ENCODE measurements around a stretch of chr5.

DNA sequence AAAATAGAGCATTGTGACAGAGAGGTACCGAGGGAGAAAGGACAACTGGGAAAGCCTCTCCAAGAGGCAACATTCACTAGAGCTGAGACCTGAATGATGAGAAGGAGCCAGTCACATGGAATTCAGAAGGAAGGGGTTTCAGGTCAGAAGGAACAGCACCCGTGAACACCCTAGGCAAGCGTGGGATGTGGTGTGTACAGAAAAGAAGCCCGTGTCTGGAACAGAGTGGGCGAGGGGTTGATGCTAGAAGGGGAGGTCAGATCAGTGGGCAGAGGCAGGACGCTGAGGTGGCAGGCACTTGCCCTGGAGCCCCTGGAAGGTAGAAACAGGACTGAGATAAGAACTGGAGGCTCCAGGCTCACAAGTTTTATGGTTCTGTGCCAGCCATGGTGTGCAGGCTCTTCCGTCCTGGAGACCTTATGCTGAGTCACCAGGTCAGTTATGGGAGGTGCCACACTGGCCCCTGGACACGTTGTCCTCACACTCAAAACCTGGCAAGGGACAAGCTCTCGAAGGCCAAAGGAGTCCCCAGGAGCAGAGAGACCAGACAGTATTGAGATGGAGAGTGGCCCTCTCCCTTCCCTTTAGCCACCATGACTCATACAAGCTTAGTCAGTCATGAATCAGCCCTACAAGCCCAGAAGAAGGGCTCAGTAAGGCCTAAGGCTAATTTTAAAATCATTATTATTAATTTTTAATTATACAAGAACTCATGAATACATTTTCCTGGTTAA lies 7.0 kb upstream of the ABLIM3 start:
- RRBS = no CpG with 5 or more reads among the region's 9 CpGs

DNA sequence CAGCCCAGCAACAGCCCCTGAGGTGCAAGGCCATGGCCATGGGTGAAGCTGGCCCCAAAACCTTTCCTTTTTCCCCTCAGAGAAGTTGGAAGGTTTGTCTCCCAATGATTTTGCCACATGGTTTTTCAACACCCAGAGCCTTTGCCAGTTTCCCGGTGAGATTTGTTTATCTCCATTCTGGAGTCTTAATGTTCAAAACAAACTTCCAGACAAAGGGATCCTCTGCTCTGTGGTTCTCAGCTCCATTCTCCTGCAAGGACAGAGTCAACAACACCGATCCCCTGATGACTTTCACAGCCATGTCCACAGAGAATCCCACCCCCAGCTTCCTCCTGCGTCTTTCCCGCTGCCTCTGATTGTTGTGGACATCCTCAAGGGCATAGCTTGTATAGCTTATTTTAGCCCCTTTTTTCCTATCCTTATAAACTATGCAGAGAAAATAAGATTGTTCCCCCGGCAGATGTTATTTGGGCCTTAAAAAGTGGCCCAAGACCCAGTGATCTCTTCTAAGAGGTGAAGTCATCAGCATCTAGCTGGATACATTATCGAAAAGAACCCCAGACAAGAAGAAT lies 3.1 kb upstream of the ABLIM3 start:
- RRBS = no CpG with 5 or more reads among the region's 6 CpGs

- RRBS = no CpG with 5 or more reads among the region's 8 CpGs
Measured at GRCh38 chr5:149177804-149178479, 36.6 kb downstream of the ABLIM3 start.

DNA sequence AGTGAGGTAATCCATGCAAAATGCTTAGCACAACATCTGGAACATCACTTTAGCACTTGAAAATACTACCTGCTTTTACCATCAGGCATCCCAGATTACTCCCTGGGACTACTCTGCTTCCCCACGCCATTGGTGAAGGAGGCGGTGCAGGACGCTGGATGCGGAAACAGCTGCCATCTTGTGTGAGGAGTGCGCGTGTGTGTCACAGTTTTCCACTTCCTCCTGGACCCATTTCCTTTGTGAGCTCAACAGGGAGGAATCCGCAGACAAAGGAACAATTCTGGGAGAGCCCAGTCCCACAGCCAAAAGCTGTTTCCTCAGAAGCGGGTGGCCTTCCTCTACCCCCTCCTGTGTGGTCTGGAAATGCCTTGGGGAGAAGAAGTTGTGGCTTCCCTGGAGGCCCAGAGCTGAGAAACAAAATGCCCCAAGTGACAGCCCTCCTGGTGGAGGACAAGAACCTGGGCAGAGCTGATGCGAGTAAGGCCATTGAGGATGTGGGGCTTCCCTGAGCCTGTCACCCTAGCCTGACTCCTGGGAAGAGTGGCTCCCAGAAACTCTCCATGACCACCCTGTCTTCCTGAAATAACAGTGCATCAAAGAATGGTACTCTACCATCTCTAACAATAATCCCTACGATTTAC lies 16.9 kb downstream of the AFAP1L1 start:
- RRBS = no CpG with 5 or more reads among the region's 10 CpGs

GRCh38 chr5:149298718-149299320 lies 27.2 kb downstream of the AFAP1L1 start:
- RRBS = 38% methylated on average over 1 of the region's 8 CpGs

- RRBS = no CpG with 5 or more reads among the region's 7 CpGs
Measured at GRCh38 chr5:149310884-149311378, 34.4 kb upstream of the GRPEL2 start.

DNA sequence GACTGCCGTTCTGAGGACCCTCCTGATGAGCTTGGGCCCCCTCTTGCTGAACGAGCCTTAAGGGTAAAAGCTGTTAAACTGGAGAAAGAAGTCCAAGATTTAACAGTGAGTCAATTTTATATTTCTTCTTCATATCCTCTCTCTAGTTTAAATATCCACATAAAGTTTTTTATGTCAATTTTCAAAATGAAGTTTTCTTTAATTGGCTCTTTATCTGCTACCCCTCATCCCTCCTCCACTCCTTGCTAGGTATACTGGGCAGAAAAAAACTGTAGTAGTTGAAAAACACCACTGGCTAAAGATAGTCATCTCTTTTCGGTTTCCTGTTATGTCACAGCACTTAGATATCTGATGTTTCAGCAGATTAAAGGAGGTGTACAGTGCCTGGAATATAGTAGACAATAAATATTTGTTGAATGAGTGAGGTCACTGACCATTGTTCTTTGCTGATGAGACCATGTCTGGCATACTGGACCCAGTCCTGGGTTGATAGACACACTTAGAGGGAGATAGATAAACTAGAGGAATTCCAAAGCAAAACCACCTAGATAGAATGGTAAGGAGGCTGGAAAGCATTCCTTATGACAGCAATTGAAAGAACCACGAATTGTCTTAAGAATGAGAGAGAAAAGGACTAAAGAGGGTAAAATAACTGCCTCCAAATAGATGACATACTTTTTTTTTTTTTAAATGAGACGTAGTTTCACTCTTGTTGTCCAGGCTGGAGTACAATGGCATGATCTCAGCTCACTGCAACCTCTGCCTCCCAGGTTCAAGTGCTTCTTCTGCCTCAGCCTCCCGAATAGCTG lies 3.2 kb downstream of the GRPEL2 start:
- RRBS = no CpG with 5 or more reads among the region's 6 CpGs

GRCh38 chr5:149404429-149405156 lies 25.5 kb upstream of the IL17B start:
- RRBS = no CpG with 5 or more reads among the region's 19 CpGs

DNA sequence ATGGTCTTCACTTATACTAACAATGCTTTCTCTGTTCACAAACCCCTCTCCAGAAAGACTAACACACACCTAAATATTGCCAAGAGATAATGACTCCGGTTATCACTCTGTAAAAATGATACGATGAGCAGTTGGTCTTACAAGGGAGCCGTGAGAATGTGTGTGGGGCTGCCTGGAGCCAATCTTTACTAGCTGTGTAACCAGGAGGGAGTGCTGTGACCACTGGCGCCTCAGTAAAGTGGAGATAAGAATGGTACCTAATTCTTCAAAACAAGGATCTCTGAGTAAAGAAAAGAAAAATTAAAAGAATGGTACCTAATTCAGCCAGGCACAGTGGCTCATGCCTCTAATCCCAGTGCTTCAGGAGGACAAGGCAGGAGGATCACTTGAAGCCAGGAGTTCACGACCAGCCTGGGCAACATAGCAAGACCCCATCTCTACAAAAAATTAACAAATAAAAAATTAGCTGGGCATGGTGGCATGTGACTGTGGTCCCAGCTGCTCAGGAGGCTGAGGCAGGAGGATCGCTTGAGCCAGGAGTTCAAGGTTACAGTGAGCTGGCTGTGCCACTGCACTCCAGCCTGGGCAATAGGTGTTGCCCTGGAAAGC lies 40.0 kb upstream of the IL17B start:
- RRBS = no CpG with 5 or more reads among the region's 6 CpGs

- RRBS = no CpG with 5 or more reads among the region's 8 CpGs
Measured at GRCh38 chr5:149422970-149423417, 43.9 kb upstream of the IL17B start.

GRCh38 chr5:149533244-149533641 lies 18.0 kb downstream of the CSNK1A1 start:
- RRBS = no CpG with 5 or more reads among the region's 2 CpGs

GRCh38 chr5:149537291-149537811 lies 13.9 kb downstream of the CSNK1A1 start:
- RRBS = no CpG with 5 or more reads among the region's 4 CpGs

DNA sequence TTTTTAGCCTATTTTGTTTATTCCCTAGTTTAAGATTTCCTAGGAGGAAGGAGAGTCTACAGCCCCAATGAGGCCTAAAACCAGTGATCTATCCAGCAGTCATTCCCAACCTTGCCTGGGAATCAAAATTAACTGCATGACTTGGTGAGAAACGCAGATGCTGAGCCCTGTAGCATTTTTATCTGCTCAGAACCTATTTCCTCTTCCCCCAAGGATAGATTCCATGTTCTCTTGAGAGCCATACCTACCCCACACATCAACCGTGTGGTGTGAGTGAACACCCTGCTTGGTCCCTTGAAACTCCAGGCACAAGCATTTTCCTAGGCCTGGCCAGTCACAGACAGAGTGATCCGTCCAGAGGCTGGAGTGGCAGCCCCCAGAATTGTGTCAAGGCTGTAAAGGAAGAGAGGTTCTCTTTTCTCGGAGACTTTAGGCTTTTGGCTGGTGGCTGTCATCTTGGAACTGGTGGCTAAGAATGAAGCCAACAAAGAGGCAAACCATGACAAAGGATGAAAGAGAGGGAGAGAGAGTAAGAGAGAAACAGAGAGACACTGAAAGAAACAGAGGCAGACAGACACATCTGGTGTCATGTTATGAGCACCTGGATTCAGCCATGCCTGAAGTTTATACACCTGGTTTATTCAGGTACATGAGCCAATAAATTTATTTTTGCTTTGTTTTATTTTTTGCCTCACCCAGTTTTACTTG lies 66.0 kb downstream of the ARHGEF37 start:
- RRBS = no CpG with 5 or more reads among the region's 4 CpGs

- RRBS = no CpG with 5 or more reads among the region's 6 CpGs
Measured at GRCh38 chr5:149823181-149823686, 93.1 kb downstream of the PPARGC1B start.

- RRBS = 79% methylated on average over 5 of the region's 33 CpGs
Measured at GRCh38 chr5:149833016-149833896, 103.1 kb downstream of the PPARGC1B start.

DNA sequence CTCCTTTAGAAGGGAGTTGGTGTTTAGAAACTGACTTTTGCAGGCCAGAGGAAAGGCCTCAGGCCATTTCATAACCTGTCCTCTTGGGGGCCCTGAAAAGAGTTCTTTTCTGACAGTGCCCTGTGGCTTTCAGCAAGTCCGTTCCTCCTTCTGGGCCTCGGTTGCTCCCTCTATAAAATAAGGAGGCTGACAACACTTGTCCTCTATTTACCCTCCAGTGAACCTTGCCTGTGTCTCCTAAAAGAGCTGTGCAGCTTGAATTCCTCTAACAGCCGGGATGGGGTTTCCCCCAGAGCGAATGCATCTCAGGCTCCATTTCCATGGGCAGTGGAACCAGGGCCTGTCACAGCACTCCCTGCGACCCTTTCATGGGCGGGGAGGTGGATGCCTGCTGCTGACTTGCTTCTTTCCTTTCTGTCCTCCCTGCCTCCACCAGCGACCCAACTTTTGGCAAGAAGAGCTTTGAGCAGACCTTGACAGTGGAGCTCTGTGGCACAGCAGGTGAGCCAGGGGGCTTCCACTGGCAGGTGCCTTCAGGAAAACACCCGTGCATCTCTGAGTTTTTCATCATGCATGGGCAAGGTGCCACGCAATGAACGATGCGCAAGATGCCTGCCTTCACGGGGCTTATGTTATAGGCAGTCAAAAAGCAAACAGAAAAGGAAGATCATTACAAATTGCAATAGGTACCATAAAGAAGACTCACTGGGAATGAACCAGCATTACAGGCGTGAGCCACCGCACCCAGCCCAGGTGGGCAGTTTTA lies 104.9 kb downstream of the PPARGC1B start:
- RRBS = no CpG with 5 or more reads among the region's 14 CpGs

GRCh38 chr5:149931933-149932786 lies 12.4 kb downstream of the PDE6A start:
- RRBS = no CpG with 5 or more reads among the region's 22 CpGs

GRCh38 chr5:150000847-150001669 lies 519 bp downstream of the HMGXB3 start:
- RRBS = no CpG with 5 or more reads among the region's 62 CpGs

GRCh38 chr5:150103104-150103403 lies 16.7 kb upstream of the CSF1R start:
- RRBS = no CpG with 5 or more reads among the region's 5 CpGs

GRCh38 chr5:150159585-150160518 lies 4.2 kb upstream of the PDGFRB start:
- RRBS = no CpG with 5 or more reads among the region's 16 CpGs

Measured in pericardium (tissue), 1 donor.